Heart (tissue), 3 donors: Measurements from ENCODE around the genes C4orf47 and CCDC110.

DNA sequence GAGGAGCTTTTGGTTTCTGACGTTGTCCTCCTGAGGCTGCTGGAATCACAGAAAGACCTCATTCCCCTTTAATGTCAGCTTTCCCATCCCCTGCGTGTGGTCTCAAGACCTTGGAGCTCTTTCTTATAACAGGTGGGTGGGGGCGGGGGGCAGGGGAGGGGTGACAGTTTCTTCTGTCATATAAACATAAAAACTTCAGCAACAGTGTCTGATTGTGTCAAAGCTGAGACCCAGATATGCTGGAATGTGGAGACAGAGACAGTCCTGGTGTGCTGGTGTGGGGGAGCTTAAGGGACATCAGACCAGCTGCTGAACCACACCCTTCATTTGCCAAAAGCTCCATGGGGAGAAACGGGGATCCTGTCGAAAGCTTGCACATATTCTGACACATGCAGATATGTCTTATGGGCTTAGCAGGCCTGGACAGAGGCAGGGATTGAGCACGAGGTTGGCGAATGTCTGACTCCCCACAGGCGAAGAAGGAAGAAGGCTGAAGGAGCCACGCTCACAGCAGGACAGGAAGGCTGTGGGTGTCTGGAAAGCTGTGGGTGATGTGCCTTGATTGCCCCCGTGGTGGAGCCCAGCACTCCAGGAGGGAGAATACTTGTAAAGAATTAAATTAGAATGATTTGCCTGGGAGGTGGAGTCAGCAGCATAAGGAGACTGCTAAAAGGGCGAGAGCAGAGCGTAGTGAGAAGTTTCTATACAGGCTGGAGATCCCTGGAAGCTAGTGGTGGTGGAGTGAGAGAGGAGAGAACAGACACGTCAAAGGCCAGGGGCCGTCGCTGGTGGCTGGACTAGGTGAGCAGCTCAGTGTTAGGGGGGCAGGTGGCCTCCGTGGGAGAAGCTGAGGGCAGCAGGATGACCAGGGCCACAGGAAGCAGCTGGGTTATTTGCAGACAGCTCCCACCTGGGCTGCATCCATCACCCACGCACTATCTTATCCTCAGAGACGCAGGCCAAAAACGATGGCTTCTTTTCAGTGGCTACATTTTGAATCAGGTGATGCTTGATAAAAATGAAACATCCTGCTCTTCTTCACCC is 72.3 kb upstream of the ACSL1 start:
- RAMPAGE, long total RNA, 2 experiments: no peak in any of the 2 experiments

DNA sequence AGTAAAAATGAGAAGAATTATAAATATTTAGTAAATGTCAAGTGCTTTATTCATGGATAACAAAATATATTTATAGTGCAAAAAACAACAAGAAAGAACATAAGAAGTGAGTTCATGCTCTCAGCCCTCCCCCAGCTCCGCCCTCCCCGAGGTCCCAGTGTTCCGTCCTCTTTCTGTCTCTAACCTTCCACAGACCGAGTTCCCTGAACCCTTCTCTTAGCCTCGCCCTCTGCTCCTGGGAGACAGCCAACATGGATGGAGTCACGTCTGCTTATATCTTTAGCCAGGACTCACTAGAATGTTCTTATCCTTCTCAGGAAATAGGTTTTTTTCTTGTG is 40.1 kb upstream of the HELT start:
- RAMPAGE, long total RNA, 2 experiments: no peak in any of the 2 experiments

GRCh38 chr4:184983800-184984365 is 34.4 kb upstream of the HELT start:
- RAMPAGE, long total RNA, 2 experiments: no peak in any of the 2 experiments

GRCh38 chr4:185018669-185019009 is 349 bp downstream of the HELT start:
- RAMPAGE, long total RNA, 2 experiments: no peak in any of the 2 experiments

- RAMPAGE, long total RNA, 2 experiments: no peak in any of the 2 experiments
These were observed 5.8 kb upstream of the SLC25A4 start for GRCh38 chr4:185137102-185137894.

- RAMPAGE, long total RNA, 2 experiments: no peak in any of the 2 experiments
These were observed 847 bp downstream of the CFAP97 start for GRCh38 chr4:185202850-185203455.

DNA sequence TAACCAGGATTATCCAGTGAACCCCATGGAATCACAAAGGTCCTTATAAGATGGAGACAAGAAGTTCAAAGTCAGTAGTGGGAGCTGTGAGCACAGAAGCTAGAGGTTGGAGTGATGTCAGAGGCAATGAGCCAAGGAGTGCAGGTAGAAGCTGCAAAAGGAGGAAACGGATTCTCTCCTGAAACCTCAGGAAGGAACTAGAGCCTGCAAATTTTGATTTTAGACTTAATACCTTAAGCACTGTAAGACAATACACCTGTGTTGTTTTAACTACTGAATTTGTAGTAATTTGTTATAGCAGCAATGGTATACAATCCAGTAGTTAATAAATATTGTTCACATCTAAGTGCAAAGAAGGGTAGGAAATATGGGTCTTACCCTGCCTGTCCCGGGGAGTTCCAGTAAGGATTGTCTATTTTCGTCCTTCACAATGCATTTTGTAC is 890 bp upstream of the CFAP97 start:
- RAMPAGE, long total RNA, 2 experiments: no peak in any of the 2 experiments

GRCh38 chr4:185211143-185211639 is 1.8 kb downstream of the SNX25 start:
- RAMPAGE, long total RNA, 2 experiments: no peak in any of the 2 experiments

DNA sequence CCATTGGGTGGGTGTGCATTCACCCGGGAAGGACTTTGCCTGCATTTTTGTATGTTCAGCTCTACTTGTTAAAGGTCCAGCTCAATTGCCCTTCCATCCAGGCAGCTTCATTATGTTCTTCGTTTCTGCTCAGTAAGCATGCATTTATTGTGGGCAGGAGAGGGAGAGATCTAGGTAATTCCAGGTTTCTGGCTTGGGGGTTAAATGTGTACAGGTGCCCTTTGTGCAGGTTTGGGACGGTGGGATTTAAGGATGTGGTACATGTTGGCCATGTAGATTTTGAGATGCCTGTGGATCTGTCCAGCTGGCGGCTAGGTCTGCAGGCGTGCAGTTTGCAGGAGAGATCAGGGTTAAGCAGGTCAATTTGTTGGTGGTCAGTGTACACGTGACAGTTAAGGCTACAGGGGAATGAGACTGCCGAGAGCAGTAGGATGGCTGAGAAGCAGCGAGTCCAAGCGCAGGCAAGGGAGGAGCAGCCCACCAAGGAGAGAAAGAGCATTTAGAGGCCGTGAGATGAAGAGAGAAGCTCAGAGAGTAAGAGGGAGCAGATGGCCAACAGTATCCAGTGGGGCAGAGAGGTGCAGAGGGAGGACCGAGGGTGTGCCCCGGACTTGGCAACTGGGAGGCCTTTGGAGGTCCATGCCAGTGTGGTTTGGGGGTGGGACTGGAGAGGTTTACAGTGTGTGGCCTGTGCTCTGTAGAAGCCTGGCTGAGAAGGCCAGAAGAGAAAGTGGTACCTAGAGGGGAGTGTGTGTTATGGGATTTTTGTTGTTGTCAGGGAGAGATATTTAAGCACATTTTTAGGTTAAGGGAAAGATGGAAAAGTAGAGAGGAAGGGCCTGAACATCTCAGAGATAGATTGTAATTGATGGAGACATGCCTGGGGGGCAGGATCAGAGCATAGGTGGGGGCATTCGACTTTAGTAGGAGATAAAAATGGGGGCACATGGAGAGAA is 18.3 kb downstream of the SNX25 start:
- RAMPAGE, long total RNA, 2 experiments: no peak in any of the 2 experiments

DNA sequence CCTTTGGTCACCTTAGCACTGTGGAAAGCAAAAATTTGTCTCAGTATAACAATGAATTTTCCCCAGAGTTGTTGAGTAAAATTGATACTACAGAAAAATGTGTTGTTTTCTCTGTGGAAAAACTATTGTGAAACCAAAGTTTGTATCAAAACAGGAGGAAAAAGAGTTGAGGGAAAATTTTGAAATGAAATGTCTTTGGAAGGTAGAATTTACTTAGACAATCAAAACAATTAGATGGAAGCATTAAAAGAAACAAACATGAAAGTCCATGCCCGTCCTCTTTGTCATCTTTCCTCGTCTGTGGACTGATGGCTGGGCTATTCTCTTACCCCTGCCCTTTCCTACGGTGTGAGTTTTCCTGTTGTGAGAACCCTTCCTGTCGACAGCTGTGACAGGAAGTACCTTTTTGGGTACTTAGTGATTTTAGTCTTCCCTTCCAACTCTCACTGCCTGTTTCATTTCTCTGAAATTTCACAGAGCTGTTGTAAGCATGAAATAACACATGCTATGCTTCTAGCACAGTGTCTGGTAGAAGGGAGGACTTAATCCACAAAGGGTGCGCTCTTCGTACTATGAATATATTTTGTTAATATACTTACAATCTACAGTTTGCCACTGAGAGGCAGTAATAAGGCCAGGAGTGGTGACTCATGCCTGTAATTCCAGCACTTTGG is 50.7 kb downstream of the LRP2BP start:
- RAMPAGE, long total RNA, 2 experiments: no peak in any of the 2 experiments

DNA sequence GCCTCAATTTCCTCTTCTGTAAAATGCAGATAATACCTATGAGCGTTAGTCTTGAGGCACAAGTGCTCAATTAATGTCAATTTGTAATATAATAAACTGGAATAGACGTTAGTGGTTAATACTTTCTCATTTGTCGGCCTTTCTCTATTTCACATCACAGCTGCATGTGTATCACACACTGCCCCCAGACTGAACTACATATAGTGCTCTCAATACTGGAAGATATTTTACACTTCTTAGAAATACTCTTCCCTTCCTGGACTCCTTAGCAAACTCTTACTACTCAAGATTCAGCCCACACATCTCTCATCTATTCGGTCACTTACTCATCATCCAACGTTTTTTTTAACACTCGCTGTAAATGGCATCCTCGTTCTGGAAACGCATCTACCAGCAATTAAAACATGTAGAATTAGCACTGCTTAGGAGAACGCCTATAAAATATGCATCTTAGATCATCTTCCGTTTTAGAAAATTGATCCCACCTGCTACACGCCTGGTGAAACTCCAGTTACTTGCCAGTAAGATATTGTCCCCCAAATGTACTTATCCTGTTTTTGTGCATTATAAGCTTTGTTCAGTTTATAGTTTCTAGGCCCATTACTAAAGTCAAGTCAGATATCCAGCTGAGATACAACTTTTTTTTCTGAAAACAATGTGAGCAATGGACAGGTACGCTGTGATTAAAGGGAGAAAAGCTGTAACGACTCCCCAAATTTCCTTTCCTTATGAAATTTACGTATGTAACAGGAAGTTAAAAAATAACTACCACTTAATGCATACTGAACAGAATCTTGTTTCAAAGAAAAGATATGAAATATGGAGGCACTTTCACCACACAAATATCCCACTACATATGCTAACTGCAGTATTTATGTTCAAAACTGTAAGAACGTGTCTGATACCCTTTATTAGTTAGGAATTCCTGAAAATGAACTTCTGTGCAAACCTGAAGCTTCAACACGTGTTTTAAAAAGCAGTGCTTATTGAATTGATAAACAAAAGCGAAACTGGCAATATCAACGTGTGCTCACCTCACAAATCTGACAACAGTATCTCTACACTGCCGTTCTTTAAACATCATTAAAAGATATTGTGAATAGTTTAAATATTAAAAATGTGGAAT is 908 bp downstream of the LRP2BP start:
- RAMPAGE, long total RNA, 2 experiments: no peak in any of the 2 experiments

- RAMPAGE, long total RNA, 2 experiments: no peak in any of the 2 experiments
These were observed at the start of gene C4orf47 for GRCh38 chr4:185426102-185426546. Gene C4orf47 (plus strand): TSS chr4:185426254.

- RAMPAGE, long total RNA, 2 experiments: start-site peak on the plus strand in 2 of 2 experiments, at chr4:185471465-185471548 at its widest, 9 to 23 reads per replicate
These were observed at the start of gene CCDC110 for GRCh38 chr4:185471192-185472300. Gene CCDC110 (minus strand): TSS chr4:185471733.

DNA sequence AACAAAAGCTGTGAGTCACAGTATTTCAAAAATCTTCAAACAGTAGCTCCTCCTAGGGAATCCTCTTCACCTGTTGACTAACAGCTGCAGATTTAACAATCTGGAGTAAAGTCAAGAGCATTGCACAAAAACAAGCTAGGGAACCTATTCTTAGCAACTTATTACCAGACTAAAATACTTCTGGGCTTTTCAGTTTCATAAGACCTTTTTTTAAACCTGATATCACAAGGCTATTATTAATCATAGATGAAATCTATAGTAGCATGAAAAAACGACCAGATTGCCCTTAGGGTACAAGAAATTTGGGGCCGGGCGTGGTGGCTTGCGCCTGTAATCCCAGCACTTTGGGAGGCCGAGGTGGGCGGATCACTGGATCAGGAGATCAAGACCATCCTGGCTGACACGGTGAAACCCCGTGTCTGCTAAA is 8.2 kb upstream of the CCDC110 start:
- RAMPAGE, long total RNA, 2 experiments: no peak in any of the 2 experiments

DNA sequence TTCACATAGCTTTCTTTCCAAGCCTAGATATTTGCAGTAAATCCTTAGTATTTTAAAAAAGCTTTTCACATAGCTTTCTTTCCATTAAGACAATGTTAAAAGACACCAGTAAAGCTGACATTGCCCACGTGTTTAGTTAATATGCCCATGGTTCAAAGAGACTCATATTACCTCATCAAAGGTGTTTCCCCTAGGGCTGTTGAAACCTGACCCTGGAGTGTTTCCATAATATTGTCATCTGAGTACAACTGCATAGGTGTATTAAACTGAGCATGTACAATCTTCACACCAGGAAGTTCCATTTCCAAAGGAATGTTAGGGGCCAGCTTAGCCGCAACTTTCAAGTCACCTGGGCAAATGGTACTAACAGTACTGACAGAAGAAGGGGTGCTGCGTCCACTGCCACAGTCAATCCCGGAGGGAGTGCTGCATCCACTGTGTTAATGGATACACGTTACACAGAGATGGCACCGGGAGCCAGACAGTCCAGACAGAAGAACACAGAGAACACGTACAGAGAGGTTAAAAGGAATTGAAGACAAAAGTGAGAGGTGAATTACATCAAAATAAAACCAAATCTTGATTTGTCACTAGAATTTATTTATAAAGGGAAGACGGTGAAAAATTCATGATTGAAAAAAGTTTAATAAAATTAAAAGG is 27.0 kb downstream of the PDLIM3 start:
- RAMPAGE, long total RNA, 2 experiments: no peak in any of the 2 experiments

- RAMPAGE, long total RNA, 2 experiments: no peak in any of the 2 experiments
These were observed 867 bp upstream of the PDLIM3 start for GRCh38 chr4:185536065-185536682.

- RAMPAGE, long total RNA, 2 experiments: no peak in any of the 2 experiments
These were observed 98.9 kb downstream of the SORBS2 start for GRCh38 chr4:185712942-185713738.

DNA sequence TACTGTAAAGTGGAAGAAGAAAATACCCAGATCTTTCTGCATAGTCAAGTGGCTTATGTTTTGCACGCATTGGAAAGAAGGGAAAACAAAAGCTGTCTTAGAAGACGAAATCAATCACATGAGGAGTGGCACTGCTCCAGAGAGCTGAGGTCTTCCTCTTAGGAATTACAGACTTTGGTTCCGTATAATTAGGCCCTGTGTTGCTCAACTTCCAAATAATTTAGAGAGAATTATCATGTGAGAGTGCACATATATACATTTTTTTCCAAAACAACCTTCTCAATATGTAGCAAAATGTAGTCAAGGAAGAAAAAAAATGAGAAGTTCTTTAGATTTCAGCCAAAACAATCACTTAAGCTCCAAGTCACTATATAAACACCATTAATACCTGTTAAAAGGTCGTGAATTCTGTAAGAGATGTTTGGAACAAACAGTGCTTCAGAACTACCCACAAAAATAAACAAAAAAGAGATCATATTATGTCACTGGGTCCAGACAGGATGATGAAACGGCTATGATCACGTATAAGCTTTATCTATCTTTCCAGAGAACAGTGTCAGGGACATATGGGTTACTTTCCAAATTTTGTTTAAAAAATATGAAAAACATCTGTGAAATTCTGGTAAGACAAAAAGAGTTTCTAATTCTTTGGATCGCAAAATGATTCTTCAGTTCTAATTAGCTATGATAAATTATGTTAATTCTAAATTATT is 90.2 kb downstream of the SORBS2 start:
- RAMPAGE, long total RNA, 2 experiments: no peak in any of the 2 experiments

DNA sequence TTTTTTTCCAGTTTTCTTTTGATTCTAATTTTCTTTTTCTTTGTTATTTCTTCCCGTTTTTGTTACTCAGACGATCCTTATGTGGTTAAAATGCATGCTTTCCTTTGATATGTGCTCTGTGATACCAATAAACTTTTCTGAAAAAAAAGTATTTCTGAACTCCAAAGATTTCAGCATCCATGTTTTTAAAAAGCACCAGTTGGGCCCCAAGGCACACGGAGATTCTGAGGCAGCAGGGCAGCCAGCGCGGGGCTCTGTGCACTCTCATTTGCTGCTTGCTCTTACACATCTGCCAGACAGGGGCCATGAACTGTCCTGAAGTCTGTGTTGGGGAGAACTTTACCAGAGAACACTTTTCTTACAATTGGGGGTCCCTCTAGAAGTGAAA is 38.0 kb downstream of the SORBS2 start:
- RAMPAGE, long total RNA, 2 experiments: no peak in any of the 2 experiments

GRCh38 chr4:185863738-185864297 is 51.8 kb upstream of the SORBS2 start:
- RAMPAGE, long total RNA, 2 experiments: no peak in any of the 2 experiments